Smooth muscle cell (in vitro differentiated cells): ENCODE measurements around a stretch of chr11.

- RAMPAGE, long total RNA = no peak
Observed at GRCh38 chr11:33858818-33859789, 32.8 kb downstream of the LMO2 start.

- RAMPAGE, long total RNA = no peak
Observed at GRCh38 chr11:33912322-33913243, 20.7 kb upstream of the LMO2 start.

GRCh38 chr11:33930218-33930994, 38.5 kb upstream of the LMO2 start:
- RAMPAGE, long total RNA = no peak

DNA sequence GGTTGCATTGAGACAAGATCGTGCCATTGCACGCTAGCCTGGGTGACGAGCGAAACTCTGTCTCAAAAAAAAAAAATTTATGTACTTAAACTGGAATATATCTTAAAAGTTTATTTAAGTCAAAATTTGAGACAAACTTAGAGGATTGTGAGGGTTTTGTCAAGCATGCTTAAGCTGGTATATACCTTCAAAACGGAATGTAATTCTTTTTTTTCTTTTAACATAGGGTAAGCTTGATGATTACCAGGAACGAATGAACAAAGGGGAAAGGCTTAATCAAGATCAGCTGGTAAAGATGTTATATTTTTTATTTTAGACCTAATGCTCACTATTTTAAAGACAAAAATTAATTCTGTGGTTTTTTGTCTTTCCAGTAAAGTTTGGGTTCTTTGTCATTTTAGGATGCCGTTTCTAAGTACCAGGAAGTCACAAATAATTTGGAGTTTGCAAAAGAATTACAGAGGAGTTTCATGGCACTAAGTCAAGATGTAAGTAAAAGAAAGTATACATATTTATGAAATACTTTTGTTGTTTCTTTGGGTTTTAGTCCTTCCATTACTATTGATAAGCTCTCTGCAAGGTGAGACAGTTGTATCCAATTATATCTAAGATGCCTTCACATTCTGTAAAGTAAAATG, 20.1 kb downstream of the CAPRIN1 start:
- RAMPAGE, long total RNA = no peak

DNA sequence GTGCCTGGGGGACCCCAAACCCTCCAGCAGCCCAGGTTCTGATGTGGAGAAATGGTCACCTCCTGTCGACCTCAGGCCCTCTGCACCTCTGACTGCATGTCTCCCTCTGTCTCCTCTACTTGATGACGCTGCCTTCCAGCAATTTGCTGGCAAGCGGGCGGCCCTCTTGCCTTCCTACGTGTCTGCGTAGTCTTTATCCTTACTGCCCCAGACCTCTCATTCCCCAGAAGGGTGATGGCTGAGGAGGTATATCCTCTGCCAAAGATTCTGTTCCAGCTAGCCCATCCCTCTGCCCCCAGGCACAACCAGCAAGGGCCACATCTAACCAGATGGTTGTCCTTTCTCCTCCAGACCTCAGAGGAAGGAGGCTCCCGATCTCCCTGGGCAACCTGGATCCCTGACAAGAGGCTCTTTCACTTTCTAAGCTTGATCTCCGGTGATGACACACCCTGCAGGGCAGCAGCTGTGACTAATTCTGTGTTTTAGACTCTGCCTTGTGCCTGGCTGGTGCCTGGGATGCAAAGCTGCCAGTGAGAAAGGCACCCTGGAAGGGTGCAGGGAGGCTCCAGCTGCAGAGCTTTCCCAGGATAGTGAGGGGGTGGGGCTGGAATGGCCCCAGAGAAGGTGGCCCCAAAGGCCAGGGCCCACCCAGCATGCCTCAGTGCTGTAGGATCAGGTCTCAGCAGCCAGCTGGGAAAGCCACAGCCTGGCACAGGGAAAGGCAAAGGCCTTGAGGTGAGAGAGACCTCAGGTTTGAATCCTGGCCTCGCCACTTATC, 87.5 kb downstream of the NAT10 start:
- RAMPAGE, long total RNA = no peak

DNA sequence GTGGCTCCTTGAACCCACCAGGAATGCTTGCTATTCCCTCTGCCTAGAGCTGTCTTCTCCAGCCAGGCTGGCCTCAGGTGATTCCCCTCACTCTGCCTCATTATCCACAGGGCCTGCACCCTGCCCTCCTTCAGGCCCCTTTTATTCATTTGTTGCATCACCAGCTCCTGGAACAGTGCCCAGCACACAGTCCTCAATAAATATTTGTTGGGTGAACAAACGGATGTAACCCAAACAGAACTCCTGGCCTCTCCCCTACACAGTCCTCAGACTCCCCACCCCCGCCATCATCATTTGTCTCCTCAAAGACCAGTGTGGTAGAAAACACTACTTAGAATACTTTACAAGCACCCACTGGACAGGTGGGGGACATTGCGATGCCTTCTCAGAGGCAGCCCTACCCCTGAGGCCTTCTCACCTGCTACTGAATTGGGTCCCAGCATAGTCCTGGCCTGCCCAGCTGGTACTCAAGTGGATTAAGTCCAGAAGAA, 12.5 kb downstream of the ABTB2 start:
- RAMPAGE, long total RNA = no peak

GRCh38 chr11:34850408-34850892, 65.7 kb downstream of the APIP start:
- RAMPAGE, long total RNA = no peak

GRCh38 chr11:34854975-34855446, 61.2 kb downstream of the APIP start:
- RAMPAGE, long total RNA = no peak

- RAMPAGE, long total RNA = no peak
Observed at GRCh38 chr11:34915588-34915996, 587 bp downstream of the APIP start.

- RAMPAGE, long total RNA = no peak
Observed at GRCh38 chr11:34916749-34916823, 168 bp downstream of the PDHX start.

DNA sequence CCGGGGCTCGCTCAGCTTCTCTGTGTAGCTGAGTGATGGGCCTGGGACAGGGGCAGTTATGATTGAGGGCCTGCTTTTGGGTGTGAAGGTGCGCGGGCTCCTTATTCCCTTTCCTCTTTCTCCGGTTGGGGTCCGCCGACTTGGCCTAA, 280 bp downstream of the PDHX start:
- RAMPAGE, long total RNA = no peak

DNA sequence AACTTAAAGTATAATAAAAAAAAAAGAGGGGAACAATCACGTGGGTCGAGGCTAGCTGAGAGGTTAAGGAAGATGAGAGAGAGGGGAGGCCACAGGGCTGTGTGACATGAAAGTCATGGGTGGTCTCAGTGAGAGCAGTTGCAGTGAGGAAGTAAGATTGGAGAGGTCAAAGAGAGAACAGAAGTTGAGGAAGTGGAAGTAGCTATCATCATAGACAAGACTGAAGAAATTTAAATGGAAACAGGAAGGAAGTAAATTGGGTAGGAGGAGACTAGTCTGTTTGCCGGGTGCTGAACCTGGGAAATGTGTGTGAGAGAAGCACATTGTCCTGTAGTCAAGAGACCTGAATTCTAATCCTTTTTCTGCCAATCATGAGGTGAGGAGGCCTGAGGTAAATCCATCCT, 79.9 kb upstream of the CD44 start:
- RAMPAGE, long total RNA = no peak

DNA sequence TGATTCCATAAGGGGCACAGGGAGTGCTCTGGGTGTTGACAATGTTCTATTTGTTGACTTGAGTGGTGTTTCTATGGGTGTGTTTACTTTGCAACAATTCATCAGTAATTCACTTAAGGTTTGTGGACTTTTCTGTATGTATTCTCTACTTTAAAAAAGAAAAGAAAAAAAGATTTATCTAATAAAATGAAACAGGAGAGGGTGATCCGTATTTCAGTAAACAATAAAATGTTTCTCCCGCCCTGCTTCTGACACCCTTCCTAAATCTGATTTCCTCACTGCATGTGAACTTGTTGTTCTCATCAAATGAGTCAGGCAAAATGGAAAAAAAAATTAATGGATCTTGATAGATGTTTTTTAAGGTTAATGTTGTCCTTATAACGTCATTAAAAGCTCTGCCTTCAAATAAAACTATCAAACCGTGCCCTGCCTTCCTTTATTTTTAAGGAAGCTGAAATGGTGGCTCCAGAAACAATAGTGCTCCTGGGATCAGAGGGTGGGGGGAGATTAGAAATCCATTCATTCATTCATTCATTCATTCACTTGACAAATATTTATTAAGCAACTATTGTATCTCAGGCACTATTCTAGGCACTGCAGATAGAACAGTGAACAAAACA, 77.2 kb upstream of the CD44 start:
- RAMPAGE, long total RNA = no peak

GRCh38 chr11:35143330-35143662, 4.3 kb downstream of the CD44 start:
- RAMPAGE, long total RNA = no peak

DNA sequence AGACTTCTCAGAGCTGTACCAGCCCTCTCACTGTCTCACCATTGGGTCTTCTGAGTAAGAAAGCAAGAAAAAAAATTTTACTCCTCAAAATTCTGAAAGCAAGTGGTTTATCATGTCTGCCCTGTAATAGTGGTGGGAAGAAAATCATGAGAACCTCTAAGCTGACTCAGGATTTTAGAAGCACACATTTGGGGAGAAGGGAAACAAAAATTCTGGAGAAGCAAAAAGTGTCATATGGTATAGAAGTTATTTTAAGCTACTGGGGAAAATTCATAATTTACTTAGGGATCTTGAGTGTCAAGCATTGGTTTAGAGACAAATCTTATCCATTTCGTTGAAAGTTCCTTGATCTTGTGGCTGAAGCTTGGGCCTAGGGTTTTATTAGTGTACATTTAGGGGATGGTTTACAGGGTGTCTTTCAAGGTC, 14.9 kb downstream of the CD44 start:
- RAMPAGE, long total RNA = no peak

GRCh38 chr11:35157991-35159205, 19.4 kb downstream of the CD44 start:
- RAMPAGE, long total RNA = no peak

DNA sequence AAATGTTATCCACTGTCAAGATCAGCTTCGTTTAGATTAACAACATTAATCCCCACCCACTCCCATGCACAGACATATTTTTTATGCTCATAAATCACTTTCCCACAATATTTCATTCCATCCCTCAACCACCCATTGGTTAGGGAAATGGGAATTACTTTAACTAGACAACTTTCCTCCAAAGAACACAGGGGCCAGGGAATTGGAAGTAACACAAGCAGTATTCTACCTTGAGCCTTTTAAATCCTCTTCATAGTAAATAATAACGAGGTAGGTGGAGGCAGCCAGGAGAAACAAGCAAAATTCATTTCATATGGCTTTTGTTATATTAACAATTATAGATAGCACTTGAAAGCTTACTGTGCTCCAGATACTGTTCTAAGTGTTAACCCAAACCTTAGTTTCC, 87.2 kb downstream of the CD44 start:
- RAMPAGE, long total RNA = no peak

DNA sequence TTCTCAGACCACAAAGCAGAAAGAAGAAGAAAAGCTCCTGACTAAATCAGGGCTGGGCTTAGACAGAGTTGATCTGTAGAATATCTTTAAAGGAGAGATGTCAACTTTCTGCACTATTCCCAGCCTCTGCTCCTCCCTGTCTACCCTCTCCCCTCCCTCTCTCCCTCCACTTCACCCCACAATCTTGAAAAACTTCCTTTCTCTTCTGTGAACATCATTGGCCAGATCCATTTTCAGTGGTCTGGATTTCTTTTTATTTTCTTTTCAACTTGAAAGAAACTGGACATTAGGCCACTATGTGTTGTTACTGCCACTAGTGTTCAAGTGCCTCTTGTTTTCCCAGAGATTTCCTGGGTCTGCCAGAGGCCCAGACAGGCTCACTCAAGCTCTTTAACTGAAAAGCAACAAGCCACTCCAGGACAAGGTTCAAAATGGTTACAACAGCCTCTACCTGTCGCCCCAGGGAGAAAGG, 92.0 kb downstream of the CD44 start:
- RAMPAGE, long total RNA = no peak

GRCh38 chr11:35321745-35322529, 97.4 kb downstream of the SLC1A2 start:
- RAMPAGE, long total RNA = no peak

GRCh38 chr11:35418045-35418740, 1.2 kb downstream of the SLC1A2 start:
- RAMPAGE, long total RNA = no peak